ENCODE results near the genes ELF4, AIFM1, RAP2C and RTL8B.

DNA sequence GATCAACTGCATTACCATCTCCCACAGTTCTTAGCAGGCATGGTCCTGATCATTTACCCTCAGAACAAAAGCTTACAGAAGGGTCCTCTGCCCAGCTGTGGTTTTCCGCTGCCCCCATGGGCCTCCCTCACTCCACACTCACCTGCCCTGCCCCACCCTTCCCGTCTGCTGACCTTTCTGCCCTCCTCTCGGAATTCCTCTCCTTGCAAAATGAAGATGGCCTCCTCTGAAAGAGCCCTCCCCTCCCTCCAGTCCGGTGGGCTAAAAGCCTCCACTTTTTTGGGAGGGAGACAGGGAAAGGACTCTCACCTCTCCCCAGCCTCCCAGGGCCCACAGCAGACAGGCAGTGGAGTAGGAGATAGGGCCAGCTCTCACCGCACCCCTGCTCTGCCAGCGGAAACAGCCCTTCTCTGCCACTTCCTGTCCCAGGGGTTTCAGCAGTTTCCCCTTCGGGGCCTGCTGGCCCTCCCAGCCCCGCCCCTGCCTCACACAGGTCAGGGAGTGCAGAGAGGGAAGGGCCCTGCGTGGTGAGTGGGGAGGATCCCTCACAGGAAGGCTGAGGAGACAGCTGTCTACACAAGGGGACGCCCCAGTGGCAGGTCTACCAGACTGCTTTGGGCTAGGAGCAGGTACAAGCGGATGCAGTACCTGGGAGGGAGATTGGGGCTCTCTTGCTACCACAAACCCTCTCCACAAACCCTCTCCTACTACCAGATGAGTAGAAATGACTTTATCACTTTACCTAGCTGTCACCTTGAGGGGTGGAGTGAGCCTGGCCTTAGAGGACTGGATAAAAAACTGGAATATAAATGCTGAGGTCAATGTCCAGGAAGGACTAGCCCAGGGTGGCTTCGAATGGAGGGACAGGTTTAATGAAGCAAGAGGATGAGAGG is 18.2 kb downstream of the ELF4 start:
- PRO-cap: no peak
- RAMPAGE, long total RNA, 3 experiments: no peak in any of the 3 experiments

DNA sequence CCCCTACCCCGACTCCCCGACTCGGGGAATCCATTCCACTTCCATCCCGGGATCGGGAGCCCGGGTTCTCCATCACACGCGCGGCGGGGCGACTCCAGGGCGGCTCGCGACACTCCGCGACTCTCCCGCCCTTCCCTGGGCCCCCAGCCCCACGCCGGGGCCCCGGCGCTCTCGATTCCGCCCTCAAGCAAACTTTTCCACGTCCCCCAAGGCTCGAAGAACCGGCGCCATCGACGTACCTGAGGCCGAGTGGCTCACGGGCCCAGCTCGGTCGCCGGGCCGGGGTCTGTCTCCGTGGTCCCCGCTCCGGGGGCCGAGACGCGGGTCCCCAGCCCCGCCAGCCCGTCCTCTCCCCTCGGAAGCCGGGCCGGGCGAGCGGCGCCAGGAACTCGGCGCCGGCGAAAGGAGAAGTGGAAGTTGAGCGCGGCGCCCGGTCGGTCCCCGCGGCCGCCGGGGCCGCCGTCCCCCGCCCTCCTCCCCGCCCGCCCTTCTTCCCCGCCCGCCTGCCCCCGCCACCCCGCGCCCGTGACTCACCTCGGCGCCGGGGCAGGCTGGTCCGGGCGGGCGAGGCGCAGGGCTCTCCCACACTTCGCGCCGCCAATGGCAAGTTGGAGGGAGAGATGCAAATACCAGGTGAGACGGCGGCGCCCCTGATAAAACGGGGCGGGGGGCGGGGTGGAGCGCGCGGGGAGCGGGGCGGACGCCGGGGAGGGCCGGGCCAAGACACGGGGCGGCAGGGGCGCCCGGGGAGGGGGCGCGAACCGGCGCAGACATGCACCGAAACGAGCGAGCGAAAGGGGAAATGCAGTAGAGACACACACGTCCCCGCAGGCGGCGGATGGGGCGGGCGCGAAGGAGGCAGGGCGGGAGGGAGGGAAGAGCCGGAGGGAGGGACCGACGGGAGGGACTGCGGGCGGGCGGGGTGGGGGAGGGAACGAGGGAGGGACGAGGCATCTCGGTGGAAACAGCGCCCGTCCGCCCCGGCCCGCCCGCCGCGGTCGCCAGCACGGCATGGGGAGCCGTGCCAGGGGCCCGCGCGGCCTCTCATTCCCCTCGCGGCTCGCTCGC is at the start of gene ELF4:
ELF4 (minus strand) TSS at position 412 of the 1,068 bp plus-strand sequence.
- PRO-cap: bidirectional peak, plus-strand start at position 549 of the sequence, minus-strand start at position 477 of the sequence; bidirectional peak, plus-strand start at position 937 of the sequence, minus-strand start at position 788 of the sequence
- RAMPAGE, long total RNA, 3 experiments: no peak in any of the 3 experiments

- PRO-cap: no peak
- RAMPAGE, long total RNA, 3 experiments: no peak in any of the 3 experiments
Measured at GRCh38 chrX:130114294-130114667, 4.0 kb upstream of the ELF4 start.

DNA sequence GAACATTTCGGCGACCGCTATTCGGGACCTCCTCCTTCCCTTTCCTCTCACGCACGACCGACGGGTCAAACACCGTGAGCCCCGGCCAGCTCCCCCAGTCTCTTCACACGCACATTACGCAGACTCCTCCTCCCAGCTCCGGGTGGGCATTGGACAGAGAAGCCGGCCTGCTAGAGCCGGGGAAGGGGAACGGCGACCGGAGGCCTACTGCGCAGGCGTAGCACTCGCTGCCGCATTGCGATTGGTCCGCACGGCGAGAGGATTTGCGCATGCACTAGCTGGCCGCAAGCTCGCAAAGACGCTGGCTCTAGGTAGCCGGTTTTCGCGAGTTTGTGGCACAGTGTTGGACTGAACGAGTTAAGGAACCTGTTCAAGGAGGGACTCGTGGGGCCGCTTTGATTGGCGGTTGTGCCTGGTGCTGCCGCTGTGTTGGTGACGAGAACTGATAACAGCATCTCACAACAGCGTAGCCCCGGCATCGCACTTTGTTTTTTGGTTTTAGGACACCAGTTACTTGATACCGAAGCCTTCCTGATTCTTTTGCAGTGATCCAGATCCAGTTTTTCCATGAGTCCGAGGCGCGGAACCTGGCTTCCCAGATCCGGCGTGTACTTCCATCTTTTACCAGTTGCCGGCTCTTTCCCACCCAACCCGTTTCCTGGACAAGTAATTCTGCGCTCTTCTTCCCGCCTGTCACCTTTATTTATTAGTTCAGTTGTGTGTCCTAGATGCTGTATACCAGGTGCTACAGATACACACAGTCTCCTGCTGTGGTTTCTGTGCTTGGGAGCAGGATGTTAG is at the start of gene AIFM1:
AIFM1 (minus strand) TSS at position 191 of the 801 bp plus-strand sequence.
- PRO-cap: bidirectional peak, plus-strand start at position 327 of the sequence, minus-strand start at position 118 of the sequence; bidirectional peak, plus-strand start at position 627 of the sequence, minus-strand start at position 487 of the sequence
- RAMPAGE, long total RNA, 3 experiments: start-site peak on the minus strand in 2 of 3 experiments, centred at positions 79 to 130 of the sequence, 22 to 34 reads per replicate

DNA sequence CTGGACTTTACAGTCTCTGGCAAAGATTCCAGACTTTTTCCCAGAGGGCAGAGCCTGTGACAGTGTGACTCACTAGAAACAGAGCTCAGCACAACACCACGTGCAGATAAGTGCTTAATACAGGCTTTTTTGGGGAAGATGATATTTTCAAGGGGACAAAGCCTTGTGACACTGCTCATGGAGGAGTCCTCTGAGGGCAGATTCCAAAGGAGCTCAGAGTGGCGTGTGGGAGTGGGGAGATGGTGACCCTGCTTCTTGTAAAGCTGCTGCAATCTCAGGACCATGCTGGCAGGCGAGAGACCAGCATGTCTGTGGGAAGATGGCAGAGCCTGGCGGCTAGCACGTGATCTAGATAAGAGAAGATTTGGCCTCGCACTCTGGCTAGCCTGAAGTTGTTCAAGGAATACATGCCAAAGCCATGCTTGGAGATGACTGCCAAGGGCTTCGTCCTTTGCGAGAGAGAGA is 2.4 kb downstream of the RAB33A start:
- PRO-cap: unidirectional peak, plus-strand start at position 155 of the sequence
- RAMPAGE, long total RNA, 3 experiments: no peak in any of the 3 experiments

DNA sequence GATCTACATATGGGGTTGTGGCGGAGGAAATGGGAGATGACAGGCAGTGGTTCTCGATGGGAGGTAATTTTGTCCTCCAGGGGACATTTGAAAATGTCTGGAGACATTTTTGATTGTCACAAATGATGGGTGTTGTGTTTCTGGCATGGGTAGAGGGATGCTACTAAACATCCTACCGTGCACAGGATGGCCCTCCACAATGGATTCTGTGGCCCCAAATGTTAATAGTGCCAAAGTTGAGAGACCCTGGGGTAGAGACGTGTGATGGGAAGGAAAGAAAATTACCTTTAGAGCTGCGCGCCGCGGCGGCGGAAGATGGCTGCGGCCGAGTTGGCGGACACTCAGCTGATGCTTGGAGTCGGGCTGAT is 93.0 kb downstream of the RBMX2 start:
- PRO-cap: no peak
- RAMPAGE, long total RNA, 3 experiments: start-site peak on the plus strand in 1 of 3 experiments, centred at position 298 of the sequence, 5 reads per replicate

DNA sequence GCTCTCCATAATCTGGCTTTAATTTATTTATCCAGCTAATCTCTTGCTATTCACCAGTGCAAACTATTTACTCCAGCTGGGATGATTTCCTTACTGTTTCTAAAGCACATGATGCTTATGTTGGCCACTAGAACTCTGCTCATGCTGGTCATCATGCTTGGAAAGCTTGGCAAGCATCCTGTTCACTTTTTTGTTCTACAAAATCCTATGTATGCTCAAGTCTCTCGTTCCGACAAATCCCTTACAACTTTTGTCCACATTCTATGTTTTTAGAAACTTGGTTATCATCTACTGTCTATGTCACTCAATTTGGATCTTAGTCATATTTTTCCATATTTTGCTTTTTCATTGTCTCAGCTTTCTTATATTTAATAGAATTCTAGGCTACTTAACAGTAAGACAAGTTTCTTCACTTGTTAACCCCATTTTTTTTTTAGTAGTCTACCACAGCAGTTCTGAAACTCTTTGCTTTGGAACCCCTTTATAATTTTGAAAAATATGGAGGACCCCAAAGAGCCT is 36.5 kb downstream of the ENOX2 start:
- PRO-cap: no peak
- RAMPAGE, long total RNA, 3 experiments: start-site peak on the minus strand in 1 of 3 experiments, centred at position 414 of the sequence, 12 reads per replicate

DNA sequence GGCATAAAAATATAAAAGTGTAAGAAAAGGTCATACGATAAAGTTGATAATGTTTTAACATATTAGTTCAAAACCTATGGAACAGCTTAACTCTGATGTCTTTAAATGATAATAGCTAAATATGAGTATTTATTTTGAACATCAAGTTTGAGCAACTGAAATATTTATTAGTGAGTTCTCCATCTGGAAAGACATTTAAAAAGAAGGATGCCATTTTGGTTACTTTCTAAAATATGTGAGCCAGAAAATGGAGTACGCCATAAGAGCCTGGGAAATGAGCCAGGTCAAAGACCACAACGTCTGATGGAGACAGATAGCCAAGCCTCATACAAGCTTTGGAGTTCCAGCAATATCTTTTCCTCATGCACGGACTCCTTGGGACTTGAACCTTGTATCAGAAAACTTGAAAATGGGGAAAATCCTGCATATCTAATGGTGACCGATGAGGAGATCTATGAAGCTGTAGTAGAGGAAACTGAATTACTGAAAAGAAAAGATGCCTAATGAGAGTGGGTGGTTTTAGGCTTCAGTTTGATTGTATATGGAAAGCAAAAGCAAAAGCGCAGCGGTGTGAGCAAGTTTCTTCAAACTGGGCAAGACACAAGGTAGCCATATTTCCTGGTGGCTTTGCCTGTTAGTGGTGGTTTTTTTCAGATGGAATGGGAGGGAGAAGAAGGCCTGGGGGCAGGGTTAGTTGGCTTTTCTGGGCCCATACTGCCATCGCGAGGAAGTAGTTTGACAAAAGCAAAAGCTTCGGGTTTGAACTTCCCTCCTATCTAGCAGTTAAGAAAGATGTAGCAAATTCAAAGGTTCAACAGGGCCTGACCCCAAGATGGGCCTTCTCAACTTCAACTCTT is 210.2 kb upstream of the STK26 start:
- PRO-cap: no peak
- RAMPAGE, long total RNA, 3 experiments: no peak in any of the 3 experiments

GRCh38 chrX:132219083-132219998 is at the start of gene RAP2C:
Gene RAP2C, minus strand, starts transcription at chrX:132219447.
- PRO-cap: unidirectional peak, minus-strand start at chrX:132219447; unidirectional peak, minus-strand start at chrX:132219479
- RAMPAGE, long total RNA, 3 experiments: start-site peak on the minus strand in 3 of 3 experiments, at chrX:132219432-132219461 at its widest, 84 to 165 reads per replicate

DNA sequence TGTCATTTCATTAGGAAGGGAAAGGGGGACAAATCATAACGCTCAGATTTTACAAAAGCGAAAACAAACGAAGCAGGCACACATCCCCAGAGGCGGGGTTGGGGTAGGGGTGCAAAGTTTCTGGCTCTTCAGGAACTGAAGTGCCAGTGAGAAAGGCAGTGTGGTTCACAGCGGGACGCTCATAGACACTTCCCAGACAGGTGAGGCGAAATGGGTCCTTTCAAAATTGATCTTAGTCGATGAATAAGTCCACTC is 1.2 kb upstream of the MBNL3 start:
- PRO-cap: no peak
- RAMPAGE, long total RNA, 3 experiments: no peak in any of the 3 experiments

- PRO-cap: no peak
- RAMPAGE, long total RNA, 3 experiments: no peak in any of the 3 experiments
Measured at GRCh38 chrX:133390716-133391078, 24.6 kb downstream of the GPC4 start.

DNA sequence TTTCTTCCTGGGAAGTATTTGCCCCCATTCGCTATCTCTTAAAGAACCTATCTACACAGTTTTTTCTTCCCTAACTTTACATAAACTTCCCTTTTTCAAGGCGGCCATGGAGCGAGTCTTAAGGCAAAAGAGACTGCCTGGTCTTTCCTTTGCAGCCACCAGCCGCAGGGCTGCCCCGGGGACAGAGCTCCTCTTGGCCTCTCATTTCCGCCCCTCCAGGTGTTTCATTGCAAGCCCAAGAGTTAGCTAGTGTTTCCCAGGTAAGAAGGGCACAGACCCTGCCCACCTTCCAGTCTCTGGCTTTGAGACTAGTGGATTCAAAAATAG is 30.2 kb upstream of the GPC4 start:
- PRO-cap: no peak
- RAMPAGE, long total RNA, 3 experiments: no peak in any of the 3 experiments

DNA sequence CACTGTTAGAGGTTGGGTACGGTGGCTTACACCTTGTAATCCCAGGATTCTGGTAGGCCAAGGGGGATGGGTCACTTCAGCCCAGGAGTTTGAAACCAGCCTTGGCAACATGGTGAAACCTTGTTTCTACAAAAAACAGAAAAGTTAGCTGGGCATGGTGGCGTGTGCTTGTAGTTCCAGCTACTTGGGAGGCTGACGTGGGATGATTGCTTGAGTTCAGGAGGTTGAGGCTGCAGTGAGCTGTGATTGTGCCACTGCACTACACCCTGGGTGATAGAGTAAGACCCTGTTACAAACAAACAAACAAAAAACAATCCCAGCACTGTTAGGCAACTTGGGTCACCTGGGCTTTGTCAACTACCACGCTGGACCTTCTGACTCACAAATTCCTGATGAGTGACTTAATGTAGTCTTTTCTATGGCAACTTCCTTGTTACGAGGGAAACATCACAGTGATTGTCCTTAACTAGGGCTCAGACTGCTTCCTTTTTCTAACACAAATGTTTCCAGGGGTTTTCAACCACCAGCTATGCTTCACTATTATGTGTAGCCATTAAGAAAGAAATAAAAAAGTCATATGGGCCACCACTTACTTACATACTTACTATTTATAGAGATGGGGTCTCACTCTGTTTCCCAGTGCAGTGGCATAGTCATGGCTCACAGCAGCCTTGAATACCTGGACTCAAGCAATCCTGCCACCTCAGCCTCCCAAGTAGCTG is 128.8 kb upstream of the GPC4 start:
- PRO-cap: no peak
- RAMPAGE, long total RNA, 3 experiments: no peak in any of the 3 experiments

DNA sequence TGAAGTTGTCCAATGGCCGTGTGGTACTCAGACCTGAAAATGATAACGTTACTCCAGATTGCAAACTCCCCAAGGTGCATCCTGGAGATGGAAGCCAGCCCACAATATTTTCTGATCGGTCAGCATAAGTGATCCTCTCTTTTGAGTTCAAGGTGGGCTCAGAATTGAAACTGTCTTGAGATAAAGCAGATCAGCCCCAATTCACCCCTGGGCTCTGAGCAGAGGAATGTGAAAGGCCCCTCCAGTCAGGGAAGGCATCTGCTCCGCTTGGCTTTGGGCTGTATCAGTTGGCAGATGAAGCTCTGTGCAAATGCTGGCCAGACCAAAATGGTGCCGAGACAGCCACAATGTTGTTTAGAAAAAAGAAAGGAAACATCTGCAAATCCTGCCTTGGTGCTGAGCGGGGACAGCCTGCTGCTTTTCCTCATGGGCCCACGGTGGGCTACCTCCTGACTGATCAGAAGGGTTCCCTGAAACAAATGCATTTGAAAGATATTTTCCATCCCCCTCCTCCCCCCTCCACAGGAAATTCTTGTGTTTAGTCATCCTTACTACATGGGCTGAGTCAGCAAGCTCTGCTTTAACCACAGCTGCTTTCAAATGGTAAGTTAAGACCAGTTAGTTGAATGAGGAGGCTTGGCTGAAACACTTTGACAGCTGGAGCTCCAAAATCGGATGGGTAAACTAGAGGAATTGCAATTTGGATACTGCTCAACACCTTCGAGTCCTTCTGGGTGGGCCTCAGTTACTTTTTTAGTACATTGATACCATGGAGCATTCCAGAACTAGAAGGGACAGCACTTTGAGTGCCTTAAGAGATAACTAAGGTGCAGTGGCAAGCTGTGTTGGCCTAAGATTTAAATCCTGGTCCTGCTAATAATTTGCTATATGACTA is 36.2 kb downstream of the PLAC1 start:
- PRO-cap: no peak
- RAMPAGE, long total RNA, 3 experiments: no peak in any of the 3 experiments

DNA sequence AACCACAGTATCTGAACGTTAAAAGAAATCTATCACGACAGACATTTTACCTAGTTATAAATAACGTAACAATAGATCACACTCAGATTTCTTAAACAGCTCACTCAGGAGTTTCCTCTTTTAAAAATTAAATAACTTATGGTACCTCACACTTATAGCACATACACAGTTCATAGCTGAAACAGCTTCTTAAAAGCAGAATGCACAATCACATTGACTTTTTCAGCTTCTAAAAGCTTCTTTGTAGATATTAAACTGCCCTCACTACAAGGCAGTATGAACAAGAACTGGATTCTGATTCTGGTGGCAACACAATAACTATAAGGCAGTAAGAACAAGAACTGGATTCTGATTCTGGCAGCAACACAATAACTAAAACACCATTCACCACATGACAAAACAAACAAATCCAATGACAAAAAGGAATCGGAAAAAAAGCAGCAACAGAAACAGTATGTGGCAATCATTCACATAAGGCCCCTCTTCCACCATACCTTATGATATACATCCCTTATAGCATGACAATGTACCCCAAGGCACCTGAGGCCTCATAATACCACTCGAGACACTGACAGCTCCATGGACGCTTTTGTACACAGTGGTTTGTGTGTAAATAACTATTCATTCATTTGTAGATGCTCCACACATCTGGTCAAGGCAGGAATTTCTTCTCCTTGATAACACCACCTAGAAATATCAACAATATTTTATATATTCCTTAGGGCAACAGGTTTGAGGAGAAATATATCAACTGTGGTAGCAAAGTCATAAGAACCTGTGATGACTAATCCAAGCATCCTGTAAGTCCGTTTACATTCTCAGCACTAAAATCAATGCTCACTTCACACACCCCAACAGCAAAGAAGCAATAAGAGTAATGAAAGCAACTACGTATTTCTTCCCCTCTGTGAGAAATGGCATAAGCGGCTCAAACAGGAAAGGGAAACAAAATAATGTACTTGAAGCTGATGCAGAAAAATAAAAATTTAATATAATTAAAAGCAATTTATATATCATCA is 26.0 kb downstream of the PABIR2 start:
- PRO-cap: no peak
- RAMPAGE, long total RNA, 3 experiments: no peak in any of the 3 experiments

DNA sequence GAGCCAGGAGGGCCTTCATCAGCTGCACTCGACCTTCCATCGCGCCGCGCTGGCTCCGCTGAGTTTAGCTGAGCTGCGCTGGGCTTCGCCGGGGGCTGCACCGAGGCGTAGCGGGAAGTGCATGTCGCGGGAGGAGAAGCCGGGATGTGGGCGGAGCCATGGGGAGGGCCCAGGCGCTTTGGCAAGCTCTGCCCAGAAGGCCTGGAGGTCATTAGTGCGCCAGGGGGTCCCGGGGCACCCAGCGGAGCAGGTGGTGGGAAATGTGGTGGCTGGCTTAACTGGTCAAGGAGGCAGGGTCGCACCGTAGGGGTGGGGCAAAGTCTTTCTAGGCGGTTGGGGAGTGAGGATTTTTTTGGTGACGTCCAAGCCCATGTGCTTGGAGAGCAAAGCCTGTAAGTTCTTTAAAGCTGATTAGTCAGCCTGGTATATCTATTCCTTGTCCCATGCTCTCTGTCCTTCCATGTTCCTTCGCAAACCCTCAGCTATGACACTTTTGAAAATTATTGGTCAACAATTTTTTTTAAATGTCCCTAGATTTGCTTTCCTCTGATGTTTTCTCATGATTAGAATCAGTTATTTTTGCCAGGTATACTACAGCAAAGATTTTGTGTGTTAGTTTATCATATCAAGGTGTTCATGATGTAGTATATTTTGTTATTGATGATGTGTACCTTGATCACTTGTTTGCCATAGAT is at the start of gene RTL8B:
RTL8B (minus strand) TSS at position 123 of the 695 bp plus-strand sequence.
- PRO-cap: bidirectional peak, plus-strand start at position 211 of the sequence, minus-strand start at position 60 of the sequence; unidirectional peak, minus-strand start at position 298 of the sequence
- RAMPAGE, long total RNA, 3 experiments: start-site peak on the minus strand in 3 of 3 experiments, centred at positions 69 to 105 of the sequence, 35 to 57 reads per replicate

DNA sequence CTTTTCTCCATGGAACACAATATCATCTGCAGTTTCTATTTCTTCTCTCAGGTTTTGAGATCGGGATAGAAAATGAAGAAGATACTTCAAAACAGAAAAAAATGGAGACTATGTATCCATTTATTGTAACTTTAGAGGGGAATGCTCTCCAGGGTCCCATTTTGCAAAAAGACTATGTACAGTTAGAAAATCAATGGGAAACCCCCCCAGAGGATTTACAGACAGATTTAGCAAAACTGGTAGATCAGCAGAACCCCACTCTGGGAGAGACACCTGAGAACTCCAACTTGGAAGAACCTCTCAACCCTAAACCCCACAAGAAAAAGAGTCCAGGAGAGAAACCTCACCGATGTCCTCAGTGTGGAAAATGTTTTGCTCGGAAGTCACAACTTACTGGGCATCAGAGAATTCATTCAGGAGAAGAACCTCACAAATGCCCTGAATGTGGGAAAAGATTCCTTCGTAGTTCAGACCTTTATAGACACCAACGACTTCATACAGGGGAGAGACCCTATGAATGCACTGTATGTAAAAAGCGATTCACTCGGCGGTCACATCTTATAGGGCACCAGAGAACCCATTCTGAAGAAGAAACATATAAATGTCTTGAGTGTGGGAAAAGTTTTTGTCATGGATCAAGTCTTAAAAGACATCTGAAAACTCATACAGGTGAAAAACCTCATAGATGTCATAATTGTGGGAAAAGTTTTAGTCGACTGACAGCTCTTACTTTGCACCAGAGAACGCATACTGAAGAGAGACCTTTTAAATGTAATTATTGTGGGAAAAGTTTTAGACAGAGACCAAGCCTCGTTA is 15.8 kb downstream of the ZNF449 start:
- PRO-cap: no peak
- RAMPAGE, long total RNA, 3 experiments: no peak in any of the 3 experiments

DNA sequence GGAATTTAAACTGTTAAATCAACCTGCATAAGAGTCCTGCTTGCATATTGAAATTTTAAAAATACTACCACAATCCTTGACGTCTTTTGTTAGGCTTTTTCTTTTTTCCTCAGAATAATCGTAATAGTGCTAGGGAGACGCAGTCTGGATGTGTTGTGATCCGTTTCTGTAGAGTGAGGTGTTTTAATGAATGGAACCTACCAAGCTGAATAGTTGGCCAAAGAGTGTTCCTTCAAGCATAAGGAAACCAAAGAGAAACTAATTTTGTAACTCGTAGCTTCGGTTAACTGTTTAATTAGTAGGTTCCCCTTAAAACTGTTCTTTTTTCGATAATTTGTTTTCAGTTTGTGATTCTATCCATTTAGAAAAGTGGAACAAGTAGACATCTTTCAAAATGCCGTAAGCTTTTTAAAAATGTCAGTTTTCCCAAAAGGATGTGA is 2.0 kb downstream of the INTS6L start:
- PRO-cap: no peak
- RAMPAGE, long total RNA, 3 experiments: no peak in any of the 3 experiments

DNA sequence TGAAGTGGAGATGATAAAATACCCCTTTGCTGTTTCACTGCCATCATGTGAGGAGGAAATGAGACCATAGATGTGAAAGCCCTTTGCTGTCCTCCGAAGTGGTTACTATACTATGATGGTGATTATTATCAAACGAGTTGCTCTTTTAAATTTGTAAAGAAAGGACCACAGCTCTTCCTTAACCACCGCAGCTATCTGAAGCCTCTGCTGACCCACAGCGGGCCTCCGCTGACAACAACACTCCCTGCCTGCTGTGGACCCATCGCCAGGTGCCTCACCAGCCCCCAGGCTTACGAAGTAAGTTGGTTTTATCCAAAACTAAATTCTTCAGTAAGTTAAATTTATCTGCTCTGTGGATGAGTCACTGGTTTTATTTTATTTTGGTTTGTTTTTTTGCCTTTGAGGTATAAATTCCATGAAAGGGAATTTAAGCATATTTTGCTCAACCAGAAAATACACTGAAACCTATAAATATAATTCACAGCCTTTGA is 54.7 kb downstream of the SLC9A6 start:
- PRO-cap: no peak
- RAMPAGE, long total RNA, 3 experiments: no peak in any of the 3 experiments

GRCh38 chrX:136047926-136048297 is 62.7 kb downstream of the SLC9A6 start:
- PRO-cap: unidirectional peak, minus-strand start at chrX:136048099
- RAMPAGE, long total RNA, 3 experiments: no peak in any of the 3 experiments

Measured in subcutaneous adipose tissue (tissue), 3 donors.